Left lobe of liver (tissue), 1 donor: ENCODE results near the gene SLC25A18.

DNA sequence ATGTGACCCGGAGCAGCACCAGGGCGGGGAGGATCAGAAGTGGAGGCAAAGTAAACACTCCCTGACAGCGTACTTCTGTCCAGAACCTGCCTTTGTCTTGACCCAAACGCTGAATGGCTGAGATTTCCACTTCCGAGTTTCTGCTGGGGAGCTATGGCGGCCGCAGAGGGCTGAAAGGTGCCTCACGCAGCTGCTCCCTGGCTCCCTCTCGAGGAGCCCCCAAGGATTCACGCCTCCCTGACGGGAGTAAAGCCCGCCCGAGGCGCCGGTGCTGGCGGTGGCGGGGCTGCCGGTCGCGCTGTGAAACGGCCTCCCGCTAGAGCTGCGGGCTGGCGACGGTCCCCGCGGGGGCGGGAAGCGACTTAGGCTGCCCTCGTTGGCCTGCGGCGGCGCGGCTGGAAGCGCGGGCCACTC is 4566.6 kb upstream of the OR11H1 start:
- PRO-cap, result no peak

DNA sequence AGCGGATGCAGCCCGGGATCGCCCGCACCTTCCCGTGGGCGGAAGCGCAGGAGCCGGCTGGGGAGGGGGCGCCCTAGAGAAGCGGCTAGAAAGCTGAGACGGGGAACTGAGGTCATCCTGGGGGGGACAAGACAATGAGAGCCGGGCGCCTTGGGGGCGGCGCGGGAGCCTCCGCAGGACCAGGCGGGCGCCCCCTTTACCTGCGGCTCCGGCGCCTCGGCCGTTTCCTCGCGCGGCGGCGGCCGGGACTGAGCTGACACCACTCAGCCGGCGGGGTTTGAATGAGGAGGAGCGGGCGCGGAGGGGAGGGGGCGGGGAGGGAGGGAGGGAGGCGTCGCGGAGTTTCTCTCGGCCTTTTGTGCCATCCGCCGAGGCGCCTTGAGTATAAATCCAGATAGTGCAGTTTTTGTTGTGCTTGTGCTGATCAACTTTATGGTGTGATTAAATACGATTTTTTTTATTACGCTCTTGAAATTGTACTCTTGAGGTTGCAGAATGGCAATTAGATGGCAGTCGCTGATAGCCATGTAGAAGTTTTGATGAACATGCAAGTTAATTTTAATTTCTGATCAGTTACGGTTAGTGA is 17.4 kb upstream of the CCT8L2 start:
- PRO-cap, result no peak

DNA sequence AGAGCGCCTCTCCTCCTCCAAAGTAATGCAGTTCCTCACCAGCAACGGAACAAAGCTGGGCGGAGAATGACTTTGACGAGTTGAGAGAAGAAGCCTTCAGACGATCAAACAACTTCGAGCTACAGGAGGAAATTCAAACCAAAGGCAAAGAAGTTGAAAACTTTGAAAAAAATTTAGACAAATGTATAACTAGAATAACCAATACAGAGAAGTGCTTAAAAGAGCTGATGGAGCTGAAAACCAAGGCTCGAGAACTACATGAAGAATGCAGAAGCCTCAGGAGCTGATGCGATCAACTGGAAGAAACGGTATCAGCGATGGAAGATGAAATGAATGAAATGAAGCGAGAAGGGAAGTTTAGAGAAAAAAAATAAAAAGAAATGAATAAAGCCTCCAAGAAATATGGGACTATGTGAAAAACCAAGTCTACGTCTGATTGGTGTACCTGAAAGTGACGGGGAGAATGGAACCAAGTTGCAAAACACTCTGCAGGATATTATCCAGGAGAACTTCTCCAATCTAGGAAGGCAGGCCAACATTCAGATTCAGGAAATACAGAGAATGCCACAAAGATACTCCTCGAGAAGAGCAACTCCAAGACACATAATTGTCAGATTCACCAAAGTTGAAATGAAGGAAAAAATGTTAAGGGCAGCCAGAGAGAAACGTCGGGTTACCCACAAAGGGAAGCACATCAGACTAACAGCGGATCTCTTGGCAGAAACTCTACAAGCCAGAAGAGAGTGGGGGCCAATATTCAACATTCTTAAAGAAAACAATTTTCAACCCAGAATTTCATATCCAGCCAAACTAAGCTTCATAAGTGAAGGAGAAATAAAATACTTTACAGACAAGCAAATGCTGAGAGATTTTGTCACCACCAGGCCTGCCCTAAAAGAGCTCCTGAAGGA is 69.1 kb upstream of the CCT8L2 start:
- PRO-cap, result no peak

DNA sequence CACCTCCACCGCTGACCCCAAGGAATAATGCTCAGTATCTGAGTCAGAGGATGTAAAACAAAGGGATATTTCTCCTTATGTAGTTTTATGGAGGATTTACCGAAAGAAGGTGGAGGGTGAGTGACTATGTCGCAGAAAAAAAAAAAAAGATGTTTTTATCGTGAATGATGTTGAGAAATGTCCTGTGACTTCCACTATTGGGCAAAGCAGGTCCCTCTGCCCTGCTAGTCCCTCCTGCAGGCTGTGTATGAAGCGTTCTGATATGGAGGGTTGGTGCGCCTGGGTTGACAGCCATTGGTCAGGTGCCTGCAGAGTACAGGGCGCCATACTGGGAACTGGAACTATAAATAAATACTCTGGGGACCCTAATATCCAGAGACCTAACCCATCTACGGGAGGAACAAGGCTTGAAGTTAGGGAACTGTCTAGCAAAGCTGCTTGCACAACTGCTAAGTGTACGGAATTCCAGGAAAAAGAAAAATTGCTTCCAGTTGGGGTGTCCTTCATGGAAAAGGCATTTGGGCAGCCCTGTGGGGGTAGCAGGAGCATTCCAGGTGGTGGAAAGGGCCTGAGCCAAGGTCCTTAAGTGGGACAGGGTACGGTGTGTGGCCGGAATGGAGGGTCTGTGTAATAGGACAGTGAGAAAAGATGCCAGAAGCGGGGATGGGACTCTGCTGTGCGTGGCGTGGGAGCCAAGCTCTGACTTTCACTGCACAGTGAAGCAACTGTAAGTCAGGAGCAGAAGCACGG is 1.6 kb downstream of the IL17RA start:
- PRO-cap, result no peak

GRCh38 chr22:17116778-17117528 is 4.2 kb downstream of the TMEM121B start:
- PRO-cap, result no peak

DNA sequence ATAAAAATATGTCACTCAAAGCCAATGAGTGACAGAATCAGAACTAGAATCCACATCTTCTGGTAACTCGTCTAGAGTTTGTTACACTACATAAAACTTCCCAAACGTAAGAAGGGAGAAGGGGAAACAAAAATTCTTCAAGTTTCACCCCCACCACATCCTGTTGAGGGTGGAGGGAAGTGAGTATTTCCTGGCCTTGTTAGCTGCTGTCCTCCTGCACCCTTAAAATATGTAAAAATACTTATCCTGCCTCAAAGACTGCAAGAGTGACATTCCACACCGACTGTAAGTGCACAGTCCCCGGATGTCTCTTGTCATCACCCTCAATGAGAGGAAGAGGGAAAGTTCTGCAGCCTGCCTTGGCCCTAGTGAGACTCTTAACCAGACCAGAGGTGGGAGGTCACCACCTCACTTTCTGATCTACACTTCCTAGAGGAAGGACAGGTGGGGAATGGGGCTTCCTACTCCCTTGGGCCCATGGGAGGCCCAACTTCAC is 3.3 kb downstream of the TMEM121B start:
- PRO-cap, result no peak

DNA sequence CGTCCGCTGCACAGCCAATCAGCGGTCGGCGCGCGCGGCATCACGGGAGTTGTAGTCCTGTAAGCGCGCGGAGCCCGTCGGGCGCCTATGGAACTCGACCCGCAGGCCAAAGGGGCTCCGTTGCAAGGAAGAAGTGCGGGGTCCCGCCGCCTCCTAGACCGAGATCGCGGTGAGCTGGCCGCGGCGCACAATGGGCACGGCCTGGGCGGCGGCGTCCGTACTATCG is 142 bp upstream of the HDHD5 start:
- PRO-cap, result bidirectional peak, plus-strand start at position 68 of the sequence, minus-strand start outside the sequence

GRCh38 chr22:17243941-17244355 is 24.7 kb upstream of the ADA2 start:
- PRO-cap, result no peak

DNA sequence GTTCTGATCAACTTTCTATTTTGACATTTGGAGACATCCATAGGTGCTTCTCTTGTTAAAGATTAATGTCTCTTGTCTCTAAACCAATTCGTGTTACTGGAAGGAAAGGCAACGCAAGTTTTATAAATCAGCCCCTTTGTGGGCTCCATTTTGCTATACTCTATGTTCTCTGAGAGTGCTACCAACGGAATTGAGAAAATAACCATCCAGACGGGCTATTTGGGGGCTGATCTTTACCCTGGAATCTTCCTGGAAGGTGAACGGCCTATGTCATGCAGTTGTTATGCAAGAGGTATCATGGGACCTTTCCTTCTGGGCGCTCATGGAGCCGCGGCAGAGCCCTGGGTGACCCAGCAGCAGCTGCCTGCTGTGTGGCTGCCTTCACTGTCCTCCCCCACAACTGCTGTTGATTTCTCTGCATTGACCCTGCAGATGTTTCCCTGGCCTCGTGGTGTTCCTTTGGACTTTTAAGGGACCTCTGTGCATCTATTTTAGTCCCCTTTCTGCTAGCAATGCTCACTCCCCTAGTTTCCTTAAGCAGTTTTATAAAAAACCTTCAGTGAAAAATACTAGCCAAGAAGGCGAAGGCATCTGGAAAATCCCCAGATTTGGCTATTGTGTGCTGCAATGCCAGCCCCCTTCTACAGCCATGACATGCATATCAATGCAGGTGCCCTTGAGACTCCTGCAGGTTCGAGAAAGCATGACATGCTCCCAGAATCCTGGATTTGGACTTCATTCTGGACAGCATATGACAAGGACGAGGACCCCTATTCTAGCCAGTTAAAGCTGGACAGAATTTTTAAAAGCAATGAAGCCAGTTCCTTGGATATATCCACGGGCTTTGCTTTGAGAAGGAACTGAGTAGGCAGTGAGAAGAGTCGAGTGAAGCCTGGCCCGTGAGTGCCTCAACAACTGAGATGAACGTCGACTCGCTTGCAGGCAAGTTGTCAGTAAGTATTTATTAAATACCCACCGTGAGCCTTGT is at the start of gene SLC25A18:
Gene SLC25A18 (plus strand): TSS at position 738 of the 988 bp plus-strand sequence.
- PRO-cap, result bidirectional peak, plus-strand start at position 348 of the sequence, minus-strand start at position 192 of the sequence; bidirectional peak, plus-strand start at position 494 of the sequence, minus-strand start at position 402 of the sequence

DNA sequence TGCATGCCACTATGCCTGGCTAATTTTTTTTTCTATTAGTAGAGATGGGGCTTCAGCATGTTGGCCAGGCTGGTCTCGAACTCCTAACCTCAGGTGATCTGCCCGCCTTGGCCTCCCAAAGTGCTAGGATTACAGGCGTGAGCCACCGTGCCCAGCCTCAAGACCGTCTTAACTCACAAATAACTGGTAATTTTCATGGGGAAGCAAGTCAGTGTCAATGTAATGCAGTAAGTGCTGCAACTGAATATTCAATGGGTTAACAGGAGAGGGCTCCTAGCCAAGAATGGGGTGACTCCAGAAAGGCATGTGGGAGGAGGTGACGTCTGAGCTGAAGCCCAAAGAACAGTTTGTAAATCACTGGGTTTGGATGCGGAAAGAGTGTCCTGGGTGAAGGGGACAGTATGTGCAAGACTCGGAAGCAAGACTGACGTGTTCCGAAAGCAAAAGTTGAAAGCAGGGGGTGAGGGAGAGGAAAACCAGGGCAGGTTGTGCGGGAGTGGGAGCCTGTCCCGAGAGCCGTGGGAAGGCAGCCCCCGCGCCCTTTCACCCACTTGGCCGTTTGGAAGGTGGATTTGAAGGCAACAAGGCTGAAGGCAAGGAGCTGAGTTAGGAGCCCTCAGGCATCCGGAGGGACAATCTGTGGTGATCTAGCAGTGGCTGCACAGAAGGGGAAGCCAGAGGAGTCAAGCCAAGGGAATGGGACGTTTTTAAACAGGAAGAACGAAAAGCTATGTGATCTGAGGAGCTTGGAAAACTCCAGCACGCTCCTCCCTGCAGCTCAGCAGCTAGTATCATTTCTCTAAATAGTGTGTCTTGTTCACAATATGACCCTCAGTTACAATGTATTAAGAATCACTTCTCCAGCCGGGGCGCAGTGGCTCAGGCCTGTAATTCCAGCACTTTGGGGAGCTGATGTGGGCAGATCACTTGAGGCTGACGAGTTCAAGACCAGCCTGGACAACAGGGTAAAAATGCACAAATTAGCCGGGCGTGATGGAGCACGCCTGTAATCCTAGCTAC is 7.6 kb downstream of the SLC25A18 start:
- PRO-cap, result bidirectional peak, plus-strand start at position 402 of the sequence, minus-strand start at position 181 of the sequence

- PRO-cap, result no peak
These were observed 21.1 kb downstream of the ATP6V1E1 start for GRCh38 chr22:17607414-17607922.

- PRO-cap, result no peak
These were observed 32.6 kb downstream of the BID start for GRCh38 chr22:17741578-17742094.

DNA sequence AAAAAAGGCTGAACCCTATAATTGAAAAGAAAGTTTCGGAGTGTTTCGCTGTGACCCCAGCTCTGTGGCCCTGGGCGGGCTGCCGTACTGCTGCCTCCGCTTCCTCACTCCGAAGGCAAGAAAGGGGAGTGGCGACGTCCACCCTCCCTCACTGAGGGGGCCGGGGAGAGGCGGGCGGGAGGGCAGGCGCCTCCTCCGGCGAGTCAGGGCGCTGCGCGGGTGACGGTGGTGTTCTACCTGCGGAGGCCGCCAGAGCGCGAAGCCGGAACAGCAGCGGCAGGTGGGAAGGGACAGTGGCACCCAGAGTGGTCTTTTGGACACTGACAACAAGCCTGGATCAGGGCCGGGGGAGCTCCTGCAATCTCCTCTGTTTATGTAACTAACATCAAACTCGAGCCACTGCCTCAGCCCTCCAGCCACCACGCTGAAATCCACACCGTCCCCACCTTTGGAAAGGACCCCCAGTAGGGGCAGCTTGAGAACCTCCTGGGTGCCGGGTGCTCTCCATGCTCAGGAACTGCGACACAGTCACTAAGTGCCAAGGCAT is 25.6 kb downstream of the BID start:
- PRO-cap, result no peak

DNA sequence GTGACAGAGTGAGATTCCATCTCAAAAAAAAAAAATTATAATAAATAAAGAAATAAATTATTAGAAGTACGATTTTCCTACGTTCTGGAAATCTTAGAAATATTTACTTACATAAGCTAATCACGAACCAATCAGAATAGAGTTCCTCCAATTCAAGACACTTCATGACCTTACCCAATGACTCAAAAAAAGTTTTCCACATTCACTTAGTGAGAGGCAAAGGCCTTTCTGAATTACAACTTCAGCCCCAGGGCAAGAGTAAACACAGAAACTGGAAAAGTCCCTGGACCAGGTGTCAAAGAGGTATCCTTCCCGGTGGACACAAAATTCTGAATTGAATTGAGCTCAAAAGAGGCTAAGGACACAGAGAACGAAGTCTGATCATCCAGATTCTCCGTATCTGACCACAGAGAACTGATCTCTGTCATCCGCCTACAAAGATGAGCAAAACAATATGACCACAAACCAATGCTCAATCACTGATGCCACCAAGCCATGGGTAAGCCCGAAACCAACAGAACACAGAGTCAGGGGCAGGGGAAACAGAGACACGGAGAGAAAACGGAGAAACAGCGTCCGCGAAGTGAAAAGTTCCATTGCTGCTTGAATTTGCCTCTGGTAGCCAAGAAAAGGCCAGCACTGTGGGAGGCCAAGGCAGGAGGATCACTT is 6.9 kb downstream of the BID start:
- PRO-cap, result unidirectional peak, plus-strand start at position 267 of the sequence

DNA sequence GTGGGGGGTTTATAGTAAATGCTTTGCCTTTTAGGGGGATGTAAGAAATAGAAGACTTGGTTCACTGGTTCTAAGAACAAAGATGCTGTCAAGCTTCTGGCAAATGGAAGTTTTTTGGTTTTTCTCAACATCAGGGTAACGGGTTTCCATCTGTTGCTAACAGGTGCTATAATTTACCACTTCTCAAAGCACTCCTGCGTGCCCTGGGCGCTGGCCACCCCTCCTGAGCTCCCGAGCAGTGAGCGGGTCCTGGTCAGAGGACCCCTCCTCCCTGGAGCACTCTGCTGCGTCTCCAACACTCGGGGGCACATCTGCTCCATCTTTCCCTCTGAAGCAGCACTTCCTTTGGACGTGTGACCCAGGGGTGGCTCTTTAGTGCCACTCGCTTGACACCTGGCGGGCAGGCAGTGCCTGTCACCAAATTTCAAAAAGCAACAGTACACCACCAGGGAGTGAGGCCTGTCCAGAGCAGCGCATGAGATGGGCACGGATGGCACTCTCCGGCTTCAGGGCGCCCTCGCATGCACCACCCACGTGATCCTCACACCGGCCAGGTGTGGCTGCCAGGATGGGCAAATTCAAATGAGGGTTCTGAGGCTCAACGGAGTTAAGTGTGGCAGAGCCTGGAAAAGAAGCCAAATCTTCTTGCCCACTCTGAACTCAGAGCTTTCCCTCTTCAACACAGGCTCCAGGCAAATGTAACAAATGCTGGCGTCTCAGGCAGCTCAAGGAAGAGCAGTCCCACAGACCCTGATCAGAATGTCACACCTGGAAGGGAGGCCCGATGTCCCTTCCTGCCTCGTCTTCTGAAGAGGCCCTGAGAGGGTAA is 21.8 kb upstream of the BID start:
- PRO-cap, result no peak

GRCh38 chr22:17846478-17847342 is 72.4 kb upstream of the BID start:
- PRO-cap, result no peak

DNA sequence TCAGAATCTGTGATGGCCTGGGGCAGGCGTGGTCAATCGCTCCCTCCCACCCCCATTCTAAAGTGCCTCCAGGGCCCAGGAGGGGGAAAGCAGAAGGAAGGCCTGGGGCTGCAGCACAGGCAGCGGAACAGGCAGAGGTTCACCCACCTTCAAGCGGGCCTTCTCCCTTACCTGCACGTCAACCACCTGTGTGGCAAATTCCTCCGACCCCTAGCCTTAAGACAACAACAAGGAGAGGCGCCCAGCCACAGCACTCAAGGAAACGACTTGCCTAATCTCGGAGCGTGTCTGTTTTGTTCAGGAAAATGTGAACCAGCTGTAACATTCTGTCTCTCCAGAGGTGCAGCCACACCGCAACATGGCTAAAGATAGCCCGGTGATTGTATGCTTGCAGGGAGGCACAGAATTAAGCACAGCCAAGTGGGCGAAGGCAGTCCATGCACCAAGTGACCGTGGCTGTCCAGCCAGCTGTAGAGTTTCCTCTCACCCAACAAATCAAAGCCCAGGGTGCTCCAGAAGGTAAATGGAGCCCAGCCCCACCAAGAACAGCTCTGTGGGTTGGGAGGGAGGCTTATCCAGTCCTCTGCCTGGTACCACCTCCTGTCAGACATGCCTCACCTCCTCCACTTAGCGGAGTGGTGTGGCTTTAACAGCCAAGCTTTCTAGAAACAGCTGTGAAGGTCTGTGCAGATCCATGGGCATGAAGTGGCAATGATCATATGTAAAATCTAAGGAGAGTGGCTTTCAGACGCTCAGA is 82.4 kb downstream of the MICAL3 start:
- PRO-cap, result no peak

GRCh38 chr22:17952277-17952601 is 72.1 kb downstream of the MICAL3 start:
- PRO-cap, result bidirectional peak, plus-strand start at chr22:17952735, minus-strand start at chr22:17952475

DNA sequence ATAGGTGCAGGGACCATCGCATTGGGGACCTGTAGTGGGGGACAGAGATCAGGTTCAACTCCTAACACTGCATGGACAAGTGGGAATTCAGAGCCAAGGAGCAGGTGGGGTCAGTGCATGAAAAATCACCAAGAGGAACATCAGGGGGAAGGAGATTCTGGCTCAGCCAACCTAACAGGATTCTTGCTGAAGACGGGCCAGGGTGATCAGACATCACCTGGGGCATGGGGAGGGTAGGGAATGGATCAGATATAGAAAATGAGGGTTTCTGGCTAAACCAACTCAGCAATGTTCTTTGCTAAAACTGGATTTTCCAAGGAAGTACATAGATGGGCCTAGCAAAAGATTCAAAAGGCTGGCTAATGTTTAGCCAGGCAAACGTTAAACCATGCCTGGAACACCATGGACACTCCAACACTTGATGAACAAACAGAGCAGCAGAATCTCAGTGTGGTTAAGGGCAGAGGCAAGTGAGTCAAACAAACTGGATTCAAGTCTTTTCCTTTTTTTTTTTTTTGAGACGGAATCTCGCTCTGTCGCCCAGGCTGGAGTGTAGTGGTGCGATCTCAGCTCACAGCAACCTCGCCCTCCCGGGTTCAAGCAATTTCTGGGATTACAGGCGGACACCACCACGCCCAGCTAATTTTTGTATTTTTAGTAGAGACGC is 70.0 kb downstream of the MICAL3 start:
- PRO-cap, result unidirectional peak, plus-strand start at position 448 of the sequence

DNA sequence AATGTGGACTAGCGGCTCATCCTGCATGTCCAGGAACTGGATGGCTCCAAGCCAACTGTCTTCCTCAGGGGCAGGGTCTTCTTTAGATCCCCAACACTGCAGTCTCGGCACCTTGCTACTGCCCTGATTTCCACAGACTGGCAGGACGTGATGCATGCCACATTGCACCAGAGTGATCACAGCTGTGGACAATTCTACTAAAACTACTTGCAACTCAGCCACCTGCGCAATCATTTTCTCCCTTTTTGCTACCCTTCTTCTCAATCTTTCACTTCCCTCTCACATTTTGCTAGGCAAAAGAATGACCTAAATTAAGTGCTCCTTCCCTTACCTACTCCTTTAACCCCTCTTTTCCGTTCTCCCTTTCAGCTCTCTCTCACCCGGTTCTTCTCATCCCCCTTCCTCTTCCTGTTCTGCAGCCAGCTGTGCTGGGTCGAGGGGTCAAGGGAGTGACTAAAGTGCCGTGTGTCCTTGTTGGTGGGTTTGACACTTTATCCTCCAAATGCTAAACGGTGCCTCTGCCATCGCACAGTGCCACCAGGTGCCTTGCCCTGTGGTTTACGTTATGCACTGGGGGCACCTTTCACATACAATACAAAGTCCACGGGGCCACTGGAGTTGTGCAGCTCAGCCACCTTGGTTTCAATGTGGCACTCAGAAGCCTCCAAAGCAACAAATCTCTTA is 11.5 kb upstream of the PEX26 start:
- PRO-cap, result no peak